Fibroblast of villous mesenchyme (primary cell): ENCODE measurements around a stretch of chr1.

DNA sequence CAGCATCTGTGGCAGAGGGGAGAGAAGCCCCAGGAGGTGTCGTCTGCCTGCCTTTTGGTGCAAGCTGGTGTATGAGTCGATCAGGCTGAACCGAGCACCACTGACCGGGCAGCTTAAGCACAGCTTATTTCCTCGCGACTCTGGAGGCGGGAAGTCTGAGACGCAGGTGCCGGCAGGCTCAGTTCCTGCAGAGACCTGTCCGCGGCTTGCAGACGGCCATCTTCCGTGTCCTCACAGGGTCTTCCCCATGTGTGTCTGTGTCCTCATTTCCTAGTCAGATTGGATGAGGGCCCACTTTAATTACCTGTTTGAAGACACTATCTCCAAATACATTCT is 123.7 kb upstream of the RAB4A start:
- CAGE, long polyA plus RNA = no peak

- CAGE, long polyA plus RNA = no peak
Observed at GRCh38 chr1:229164777-229165334, 106.1 kb upstream of the RAB4A start.

GRCh38 chr1:229170648-229171335 is 100.1 kb upstream of the RAB4A start:
- CAGE, long polyA plus RNA = no peak

GRCh38 chr1:229176445-229176999 is 94.4 kb upstream of the RAB4A start:
- CAGE, long polyA plus RNA = no peak

GRCh38 chr1:229209510-229210407 is 61.2 kb upstream of the RAB4A start:
- CAGE, long polyA plus RNA = no peak

- CAGE, long polyA plus RNA = no peak
Observed at GRCh38 chr1:229253625-229254033, 17.3 kb upstream of the RAB4A start.

- CAGE, long polyA plus RNA = no peak
Observed at GRCh38 chr1:229273663-229274419, 2.9 kb downstream of the RAB4A start.

DNA sequence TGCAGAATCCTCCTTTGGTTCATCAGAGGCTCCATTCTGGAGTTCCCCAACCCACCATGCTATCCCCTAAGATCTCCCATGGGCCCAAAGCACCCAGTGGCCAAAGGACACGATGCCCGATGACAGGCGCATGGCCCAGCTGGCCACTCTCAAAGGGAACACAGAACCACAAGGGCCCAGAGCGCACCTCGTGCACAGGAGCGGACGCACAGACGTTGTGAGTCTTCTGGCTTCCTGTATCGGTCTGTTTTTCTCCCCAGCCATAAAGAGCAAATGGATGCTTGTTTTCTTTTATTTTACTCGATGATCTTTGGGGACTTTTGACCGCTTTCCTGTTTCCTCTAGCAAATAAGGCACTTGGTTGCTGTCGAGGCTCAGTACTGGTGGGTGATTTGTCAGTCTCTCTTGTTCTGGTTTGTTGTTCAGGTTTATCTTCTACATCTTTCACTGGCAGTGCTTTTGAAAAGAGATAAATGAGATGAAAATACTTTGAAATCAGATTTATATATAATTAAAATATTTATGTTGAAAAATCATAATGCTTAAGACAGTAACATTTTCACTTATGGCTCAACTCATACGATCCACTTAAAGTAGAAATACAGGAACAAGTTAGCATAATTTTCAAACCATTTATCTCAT is 16.2 kb downstream of the CCSAP start:
- CAGE, long polyA plus RNA = no peak

DNA sequence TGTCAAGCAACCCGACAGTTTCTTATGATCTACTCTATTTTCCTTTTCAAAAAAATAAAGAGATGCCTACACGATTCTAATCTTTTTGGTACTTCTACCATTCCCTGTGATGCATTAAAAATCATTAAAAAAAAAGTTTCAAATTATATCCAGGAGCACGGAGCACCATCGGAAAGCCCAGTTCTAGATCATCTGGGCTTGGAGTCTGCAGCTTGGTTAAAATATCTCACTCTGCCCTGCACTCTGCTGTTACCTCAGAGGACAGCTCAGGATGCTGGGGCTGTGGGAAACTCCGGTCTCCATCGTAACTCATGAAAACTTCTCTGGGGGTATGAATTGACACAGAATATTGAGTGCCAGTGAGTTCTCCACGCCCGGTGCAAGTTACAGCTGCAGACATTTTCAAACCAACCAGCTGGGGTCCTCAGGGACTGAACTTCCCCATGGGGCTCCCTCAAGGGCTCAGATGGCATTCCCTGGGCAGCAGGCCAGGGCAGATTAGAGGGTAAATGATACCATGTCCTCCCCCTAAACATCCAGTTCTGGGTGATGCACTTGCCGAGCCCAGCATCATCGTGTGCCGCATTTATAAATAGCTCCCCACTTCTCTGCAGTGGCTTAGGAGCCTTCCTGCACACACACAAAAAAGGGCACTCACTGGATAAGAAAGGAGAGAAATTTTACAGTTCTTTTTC is 27.7 kb upstream of the CCSAP start:
- CAGE, long polyA plus RNA = no peak

DNA sequence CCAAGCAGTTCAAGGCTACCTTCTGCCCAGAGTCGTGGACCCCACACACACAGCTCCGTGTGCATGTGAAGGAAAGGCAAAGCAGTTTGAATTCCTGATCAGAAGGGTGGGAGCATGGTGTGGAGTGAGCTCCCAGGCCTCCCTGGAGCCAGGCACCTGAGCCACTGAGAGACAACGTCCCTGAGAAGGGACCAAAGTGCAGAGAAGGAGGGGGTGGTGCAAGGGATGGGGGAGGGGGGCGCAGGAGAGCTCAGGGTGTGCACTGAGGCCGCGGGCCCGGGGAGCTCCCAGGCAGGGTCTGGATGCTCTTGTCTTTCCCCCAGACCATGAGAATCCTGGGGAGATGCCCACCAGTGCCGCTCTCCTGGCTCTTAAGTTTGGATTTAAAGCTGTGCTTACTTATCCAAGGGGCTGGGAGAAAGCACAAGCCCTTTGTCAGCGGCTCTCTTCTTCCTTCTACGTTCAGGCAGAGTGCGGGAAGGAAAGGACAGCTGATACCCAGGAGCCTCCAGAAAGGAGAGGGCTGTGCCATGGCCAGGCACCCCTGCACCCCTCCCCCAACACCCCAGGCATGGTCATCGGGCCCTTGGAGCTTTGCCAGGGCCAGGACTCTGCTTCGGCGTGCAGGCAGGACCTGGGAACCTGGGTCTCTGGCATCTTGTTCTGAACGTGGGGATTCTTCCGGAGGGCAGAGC is 24.1 kb downstream of the ACTA1 start:
- CAGE, long polyA plus RNA = no peak

- CAGE, long polyA plus RNA = no peak
Observed at GRCh38 chr1:229606462-229606975, 19.4 kb downstream of the TAF5L start.

GRCh38 chr1:229863580-229864574 is 203.2 kb upstream of the GALNT2 start:
- CAGE, long polyA plus RNA = no peak

- CAGE, long polyA plus RNA = no peak
Observed at GRCh38 chr1:230123791-230124284, 56.8 kb downstream of the GALNT2 start.

GRCh38 chr1:230144024-230144502 is 77.0 kb downstream of the GALNT2 start:
- CAGE, long polyA plus RNA = no peak

- CAGE, long polyA plus RNA = no peak
Observed at GRCh38 chr1:230210744-230211267, 143.8 kb downstream of the GALNT2 start.

DNA sequence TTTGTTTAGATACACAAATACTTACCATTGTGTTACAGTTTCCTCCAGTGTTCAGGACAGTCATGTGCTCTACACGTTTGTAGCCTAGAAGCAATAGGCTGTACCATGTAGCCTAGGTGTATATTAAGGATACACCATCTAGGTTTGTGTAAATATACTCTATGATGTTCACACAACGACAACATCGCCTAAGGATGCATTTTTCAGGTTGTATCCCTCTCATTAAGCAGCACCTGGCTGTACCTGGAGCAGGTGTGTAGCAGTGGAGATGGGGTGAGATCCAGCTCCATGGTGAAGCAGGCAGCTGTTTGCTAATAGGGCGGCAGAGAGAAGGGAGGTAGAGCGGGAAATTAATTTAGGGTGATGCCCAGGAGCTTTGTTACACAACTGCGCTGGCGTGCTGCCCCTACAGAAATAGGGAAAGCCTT is 168.7 kb downstream of the PGBD5 start:
- CAGE, long polyA plus RNA = no peak

- CAGE, long polyA plus RNA = no peak
Observed at GRCh38 chr1:230274020-230274600, 152.0 kb downstream of the PGBD5 start.

DNA sequence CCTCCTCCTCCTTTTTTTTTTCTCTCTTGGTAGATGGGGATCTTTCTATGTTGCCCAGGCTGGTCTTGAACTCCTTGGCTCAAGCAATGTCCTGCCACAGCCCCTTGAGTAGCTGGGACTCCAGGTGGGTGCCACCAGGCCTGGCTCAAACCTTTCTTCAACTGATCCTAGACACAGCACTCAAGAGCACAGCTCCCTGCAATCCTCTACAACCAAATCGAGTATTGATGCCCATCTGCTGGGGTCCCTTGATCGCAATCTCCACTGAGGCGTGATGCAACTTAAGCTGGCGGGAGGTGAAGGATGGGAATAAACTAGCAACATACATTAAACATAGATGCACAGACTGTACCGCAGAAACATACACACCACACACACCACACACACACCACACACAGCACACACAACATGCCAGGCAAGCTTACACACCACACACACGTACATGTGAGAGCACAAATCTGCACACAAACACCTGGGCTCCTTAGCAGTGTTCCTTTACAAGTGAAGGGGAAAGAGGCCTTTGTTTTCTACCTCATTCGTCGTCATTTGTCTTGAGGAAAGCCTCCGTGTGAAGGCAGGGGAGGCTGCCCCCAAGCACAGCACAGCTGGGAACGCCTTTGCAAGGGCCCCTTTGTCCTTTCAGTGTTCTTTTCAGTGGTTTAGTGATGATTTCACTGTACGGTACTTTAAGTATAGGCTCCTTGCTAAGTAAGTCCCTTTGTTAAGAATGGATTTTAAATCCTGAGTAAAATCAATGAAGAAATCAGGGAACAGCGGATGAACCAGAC is 94.3 kb downstream of the PGBD5 start:
- CAGE, long polyA plus RNA = no peak

- CAGE, long polyA plus RNA = no peak
Observed at GRCh38 chr1:230421346-230421802, 4.8 kb downstream of the PGBD5 start.

DNA sequence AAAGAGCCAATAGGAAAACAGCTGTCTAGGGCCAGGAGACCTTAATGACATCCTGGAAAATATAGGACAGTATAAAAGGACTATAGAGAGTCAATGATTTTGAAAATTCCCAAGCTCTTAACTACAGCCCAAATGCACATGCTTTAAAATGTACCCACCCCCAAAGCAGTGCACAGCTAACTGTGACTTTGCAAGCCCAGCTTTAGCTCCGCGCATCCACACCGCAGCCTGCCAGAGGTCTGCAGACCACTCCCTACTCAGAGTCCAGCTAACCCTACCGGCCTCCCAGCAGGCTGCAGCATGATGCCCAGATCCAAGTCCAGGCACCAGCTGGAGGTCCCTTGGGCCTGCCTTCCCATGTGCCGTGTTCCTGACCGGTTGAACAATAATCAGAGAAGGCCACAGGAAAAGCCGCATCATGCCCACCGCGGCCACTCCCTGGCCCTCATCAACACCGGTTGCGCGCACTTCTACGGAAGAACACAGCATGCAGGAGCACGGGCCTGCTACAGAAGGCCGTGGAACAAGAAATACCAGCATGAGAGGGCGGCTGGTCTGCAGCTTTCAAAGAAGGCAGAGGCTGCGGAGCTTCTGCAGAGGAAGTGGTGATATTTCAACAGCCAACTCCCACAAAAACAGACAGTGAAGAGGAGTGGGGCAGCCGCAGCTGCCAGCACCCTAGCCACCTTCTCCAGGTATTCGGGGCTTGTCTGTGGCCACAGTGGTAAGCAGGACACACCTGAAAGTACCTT is 1.7 kb downstream of the PGBD5 start:
- CAGE, long polyA plus RNA = no peak